H7 (cell line): ENCODE results near the gene KCNQ5.

DNA sequence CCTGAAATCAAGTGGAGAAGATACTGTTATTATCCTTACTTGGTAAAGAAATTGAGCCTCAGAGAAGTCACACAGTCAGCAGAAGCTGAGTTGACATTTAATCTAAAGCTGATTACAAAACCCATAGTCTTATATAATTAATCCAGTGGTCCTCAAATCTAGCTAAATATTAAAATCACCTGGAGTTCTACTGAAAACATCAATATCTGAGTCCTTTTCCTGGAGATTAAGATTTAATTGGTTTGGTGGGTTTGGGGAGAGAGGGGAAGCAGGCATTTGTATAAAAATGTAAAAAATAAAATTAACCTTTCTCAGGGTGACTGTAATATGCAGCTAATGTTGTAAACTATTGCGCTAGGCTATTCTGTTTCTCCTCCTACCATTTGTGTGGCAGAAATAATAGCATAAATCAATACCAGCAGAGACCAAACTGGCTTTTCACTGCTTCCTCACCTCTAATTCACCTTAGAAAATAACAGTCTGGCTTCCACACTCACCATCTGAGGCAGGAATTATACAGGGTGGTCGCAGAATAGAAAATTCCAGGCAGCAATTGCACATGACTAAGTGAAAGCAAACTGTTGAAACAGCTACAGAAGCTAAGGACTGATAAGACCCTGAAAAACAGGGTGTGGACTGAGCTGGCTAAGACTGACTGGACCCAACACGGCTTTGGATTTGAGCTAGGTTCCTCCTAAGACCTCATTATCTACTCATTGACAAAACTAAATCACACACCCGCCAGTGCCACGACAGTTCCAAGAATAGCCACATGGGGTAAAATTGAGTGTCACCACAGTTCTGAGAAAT is 61.2 kb upstream of the KCNQ5 start:
- RAMPAGE, long total RNA: no peak

DNA sequence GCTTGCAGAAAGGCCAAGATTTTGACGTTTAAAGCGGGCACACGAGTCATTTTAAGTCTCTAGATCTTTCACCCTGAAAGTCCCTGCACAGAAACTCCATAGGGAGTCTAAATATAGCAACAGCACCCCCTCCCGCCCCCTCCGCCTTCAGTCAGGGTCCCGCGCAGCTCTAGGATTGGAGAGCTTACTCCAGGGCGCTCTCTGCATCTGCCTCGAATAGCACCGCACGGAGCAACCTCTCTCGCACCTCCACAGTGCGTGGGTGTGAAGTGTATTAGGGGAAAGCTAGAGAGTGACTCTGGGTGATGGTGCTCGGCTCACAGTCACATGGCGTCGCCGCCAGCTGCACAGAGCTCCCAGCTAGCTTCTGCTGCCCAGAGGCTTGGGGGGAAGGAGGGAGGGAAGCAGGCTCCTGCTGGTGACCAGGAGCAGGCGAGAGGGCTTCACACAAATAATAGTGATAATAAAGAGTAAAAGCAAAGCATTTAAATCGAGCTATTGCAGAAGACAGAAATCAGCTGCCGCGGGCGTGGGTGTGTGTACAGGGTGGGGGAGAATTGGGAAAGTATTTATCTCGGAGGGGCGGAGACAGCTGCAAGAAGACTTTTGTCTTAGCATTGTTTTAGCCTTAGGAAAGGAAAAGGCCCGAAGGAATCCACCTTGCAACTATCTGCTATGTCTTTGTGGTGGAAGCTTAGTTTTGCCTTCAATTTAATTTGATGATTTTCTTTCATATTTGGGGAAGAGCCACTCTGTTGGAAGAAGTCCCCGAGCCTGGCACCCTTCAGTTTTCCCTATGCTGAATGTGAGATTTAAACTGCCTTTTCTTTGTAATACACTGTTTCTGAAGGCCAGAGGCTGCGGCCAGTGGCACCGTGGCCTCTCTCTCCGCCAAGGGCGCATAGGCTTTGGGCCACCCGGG is 1.6 kb upstream of the KCNQ5 start:
- RAMPAGE, long total RNA: no peak

- RAMPAGE, long total RNA: no peak
Observed at GRCh38 chr6:72621950-72622722, at the start of gene KCNQ5. Gene KCNQ5, plus strand, starts transcription at chr6:72622064.

DNA sequence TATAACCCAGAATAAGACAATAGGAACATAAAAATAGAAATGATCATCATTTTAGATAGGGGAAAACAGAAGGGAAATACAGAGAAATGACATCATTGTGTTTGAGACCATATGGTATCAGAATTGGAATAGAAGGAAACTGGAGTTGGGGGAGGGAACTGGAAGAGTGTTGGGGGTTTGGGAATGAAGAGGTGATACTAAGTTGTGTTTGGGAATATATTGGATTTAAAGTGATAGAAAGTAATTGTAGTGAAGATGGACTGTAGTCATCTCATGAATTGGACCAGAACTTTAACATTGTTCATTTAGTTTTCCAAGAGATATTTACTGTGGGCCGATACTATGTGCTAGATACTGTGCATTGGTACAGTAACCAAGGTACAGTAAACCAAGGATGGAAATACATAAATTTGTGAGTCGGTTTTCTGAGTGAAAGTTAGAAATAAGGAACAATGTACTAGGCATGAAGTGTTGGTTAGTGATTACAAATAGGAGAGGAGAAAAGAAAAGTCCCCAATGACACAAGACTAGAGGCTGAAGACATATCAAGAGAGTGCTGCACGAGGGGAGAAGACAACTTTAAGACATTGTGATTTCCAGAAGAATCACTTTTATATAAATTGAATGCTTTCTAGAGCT is 32.3 kb downstream of the KCNQ5 start:
- RAMPAGE, long total RNA: no peak

GRCh38 chr6:72778892-72779535 is 157.2 kb downstream of the KCNQ5 start:
- RAMPAGE, long total RNA: no peak

GRCh38 chr6:73309359-73309628 is 44.8 kb downstream of the DPPA5 start:
- RAMPAGE, long total RNA: no peak

DNA sequence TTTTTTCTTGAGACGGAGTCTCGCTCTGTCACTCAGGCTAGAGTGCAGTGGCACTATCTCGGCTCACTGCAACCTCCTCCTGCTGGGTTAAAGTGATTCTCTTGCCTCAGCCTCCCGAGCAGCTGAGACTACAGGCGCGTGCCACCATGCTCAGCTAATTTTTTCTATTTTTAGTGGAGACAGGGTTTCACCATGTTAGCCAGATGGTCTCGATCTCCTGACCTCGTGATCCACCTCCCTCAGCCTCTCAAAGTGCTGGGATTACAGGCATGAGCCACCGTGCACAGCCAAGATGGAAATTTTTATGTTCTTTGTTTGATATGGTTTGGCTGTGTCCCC is 14.9 kb downstream of the EEF1A1 start:
- RAMPAGE, long total RNA: no peak

DNA sequence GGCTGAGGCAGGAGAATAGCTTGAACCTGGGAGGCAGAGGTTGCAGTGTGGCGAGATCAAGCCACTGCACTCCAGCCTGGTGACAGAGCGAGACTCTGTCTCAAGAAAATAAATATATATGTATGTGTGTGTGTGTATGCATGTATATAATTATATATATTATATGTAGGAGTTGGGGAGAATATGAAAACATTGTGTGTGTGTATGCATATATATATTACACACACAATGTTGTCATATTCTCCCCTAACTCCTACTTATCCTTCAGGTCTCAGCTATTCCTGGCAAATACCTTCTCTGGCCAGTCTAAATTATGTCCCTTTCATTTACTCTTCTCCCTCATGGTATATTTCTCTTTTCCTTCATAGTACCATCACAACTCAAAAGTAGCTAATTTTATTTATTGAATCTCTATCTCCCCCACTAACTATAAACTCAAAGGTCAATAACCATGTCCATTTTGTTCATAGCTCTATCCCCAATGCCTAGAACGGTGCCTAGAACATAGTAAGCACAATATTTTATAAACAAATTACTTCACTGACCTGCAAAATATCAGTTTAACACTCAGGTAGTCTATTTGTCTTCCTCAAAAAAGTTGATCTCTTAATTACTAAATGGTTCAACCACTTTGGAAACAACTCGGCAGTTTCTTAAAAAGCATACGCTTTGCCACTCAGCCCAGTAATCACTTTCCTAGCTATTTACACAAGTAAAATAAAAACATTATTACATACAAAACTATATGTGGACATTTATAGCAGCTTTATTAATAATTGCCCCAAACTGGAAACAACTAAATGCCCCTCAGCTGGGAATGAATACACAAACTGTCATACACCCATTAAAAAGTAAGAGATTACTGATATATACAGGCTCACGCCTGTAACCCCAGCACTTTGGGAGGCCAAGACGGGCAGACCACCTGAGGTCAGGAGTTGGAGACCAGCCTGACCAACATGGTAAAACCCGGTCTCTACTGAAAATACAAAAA is 7.6 kb downstream of the EEF1A1 start:
- RAMPAGE, long total RNA: no peak

- RAMPAGE, long total RNA: no peak
Observed at GRCh38 chr6:73518735-73519467, 1.9 kb downstream of the EEF1A1 start.

DNA sequence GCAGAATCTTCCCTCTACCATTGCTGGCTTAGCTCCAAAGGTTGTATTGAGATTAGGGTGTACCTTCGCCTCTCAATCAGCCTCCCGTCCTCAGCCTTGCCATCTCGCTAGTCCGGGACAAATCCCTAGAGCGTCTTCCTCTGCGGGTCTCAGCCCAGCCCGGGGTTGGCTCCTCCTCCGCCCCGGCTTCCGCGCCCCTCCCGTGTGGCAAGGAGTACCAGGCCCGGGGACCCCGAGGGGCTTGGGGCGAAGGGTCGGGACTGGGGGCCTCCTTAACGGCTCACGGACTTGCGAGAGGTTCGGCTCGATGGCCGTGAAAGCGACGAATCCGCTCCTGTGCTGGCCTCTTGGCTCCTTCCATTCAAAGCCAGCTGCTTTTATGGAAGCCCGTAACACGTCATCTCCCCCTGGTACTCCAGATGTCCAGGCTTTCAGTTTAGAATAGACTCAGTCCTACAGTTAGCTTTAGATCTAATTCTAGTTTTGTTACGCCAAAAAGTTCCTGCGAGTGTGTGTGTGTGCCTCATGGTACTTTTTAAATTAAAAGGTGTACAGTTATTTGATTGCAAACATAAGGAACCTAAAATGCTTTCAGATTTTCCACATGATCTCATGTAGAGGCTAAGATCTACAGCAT is 730 bp upstream of the EEF1A1 start:
- RAMPAGE, long total RNA: start-site peak on the minus strand centred at position 158 of the sequence, 89 bp wide, 240 reads

GRCh38 chr6:73548451-73549133 is 27.8 kb upstream of the EEF1A1 start:
- RAMPAGE, long total RNA: no peak

GRCh38 chr6:74222590-74223224 is 526.7 kb downstream of the CD109 start:
- RAMPAGE, long total RNA: no peak

GRCh38 chr6:75098635-75099217 is 107.1 kb downstream of the COL12A1 start:
- RAMPAGE, long total RNA: no peak

DNA sequence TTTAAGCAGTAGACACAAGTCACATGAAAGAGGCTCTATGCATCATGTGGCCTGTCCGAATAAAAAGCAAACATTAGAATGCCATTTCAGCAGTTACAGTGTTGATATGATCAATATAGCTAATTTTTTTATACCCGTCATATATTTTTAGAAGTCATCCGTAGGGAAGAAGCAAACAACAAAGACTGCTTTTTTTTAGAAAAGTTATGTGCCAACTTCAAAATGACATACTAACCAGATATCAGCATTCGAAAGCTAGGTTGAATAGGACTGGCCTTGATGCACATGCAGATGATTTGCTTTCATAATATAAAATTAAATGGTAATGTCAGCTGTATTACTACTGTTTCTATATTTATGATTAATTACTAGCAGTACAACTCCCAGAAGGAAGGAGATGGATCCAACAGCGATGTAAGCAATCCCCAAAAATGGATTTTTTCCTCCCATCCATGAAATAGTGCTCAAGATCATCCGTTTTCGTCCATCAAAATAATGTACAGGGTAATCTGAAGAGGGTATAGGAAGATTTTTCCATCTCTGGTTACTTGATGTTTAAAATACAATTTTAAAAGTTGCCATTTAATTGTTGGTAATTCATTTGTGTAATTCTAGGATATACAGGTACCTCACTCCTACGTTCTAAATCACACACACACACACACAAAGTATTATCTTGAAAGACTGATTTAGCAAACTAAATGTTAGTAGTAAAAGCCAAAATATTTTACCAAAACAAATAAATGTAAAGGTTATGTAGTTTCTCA is 12.4 kb upstream of the COX7A2 start:
- RAMPAGE, long total RNA: no peak

- RAMPAGE, long total RNA: no peak
Observed at GRCh38 chr6:75492779-75493199, 811 bp downstream of the FILIP1 start.

- RAMPAGE, long total RNA: no peak
Observed at GRCh38 chr6:78066983-78067182, 414.0 kb downstream of the MEI4 start.

GRCh38 chr6:78858773-78859096 is 8.6 kb upstream of the IRAK1BP1 start:
- RAMPAGE, long total RNA: no peak

DNA sequence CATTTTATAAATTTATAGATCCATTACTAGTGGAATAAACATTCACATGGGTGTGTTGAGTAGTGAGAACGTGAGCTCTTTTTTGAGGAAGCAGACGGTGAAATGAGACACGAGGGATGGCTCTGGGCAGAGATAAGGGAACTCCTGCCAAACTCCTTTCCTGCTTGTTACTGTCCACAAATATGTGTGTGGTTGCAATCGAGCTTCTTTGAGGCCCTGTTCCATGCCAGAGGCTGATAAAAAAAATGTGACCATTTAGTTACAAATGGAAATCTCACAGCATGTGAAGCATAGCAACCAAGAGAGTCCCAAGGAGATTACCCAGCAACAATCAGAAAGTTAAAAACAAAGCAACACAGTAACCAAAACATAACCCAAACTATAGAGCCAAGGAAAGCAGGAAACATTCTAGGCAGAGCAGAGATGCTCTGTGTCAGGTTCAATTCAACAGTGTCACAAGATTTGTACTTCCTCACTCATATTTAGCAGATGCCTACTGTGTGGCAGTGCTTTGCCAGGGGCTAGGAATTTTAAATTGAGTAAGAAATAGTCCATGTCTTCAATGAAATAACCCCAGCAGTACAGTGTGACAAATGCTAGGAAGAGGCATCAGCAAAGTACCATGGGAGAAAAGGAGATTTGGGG is 191.9 kb upstream of the PHIP start:
- RAMPAGE, long total RNA: no peak

DNA sequence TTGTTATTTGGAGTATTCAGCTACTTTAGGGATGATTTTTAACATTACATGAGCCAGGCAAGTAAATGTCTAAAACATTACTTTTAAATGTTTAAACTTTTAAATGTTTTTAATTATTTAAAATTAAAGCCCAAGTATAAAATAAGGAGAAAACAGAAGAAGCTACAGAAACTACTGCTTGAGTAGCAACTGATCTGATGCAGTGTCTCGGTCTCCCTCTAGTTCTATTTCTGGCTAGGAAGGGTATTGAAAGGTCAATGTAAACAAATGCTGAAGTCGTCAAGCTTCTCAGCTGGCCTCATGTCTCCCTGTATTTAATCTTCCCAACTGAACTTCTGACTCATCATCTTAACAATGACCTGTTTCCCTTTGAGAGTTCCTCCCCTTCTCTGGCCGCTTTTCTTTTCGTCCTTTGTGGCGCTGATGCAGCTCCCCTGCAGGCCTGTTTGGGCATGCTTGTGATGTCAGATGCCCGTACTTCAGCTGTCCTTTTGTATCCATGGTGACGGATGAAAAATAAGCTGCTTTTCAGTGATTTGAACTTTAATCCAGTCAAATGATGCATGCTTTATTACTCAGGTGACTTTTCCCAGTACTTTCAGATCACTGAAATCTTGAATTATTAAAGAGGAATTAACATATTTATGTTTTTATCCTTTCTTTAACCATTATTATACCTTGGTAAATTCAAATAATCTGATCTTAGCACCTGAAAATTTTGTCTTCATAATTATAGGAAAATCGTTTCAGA is 7.8 kb upstream of the LCA5 start:
- RAMPAGE, long total RNA: no peak

DNA sequence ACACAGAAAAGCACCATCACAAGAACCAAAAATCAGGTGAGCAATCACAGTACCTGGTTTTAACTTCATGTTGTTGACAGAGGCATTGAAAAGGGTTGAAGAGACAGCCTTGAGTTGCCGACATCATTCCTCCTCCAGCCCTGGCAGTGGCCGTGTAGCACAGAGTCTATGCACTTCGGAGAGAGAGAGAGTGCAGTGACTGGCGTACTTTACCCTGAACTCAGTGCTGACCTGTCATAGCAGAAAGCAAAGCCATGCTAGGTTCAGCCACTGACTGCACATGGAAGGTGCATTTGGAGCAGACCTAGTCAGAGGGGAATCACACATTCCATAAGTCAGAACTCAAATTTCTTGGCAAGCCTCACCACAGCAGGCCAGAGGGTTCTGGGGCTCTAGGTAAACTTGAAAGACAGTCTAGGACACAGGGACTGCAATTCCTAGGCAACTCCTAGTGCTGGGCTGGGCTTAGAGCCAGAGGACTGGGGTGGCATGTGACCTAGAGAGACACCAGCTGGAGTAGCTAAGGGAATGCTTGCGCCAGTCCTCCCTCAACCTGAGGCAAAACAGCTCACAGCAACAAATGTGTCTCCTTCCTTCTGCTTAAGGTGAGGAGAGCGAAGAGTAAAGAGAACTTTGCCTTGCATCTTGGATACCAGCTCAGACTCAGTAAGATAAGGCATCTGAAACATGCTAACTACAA is 69.1 kb downstream of the ELOVL4 start:
- RAMPAGE, long total RNA: no peak